T47D (cell line): ENCODE results near the genes COL20A1 and LIME1.

- RRBS = 15% methylated on average over 15 of the region's 45 CpGs
Measured at GRCh38 chr20:63178413-63178760, 37.5 kb downstream of the YTHDF1 start.

- RRBS = 64% methylated on average over 2 of the region's 22 CpGs
Measured at GRCh38 chr20:63281038-63281845, 8.6 kb downstream of the ARFGAP1 start.

DNA sequence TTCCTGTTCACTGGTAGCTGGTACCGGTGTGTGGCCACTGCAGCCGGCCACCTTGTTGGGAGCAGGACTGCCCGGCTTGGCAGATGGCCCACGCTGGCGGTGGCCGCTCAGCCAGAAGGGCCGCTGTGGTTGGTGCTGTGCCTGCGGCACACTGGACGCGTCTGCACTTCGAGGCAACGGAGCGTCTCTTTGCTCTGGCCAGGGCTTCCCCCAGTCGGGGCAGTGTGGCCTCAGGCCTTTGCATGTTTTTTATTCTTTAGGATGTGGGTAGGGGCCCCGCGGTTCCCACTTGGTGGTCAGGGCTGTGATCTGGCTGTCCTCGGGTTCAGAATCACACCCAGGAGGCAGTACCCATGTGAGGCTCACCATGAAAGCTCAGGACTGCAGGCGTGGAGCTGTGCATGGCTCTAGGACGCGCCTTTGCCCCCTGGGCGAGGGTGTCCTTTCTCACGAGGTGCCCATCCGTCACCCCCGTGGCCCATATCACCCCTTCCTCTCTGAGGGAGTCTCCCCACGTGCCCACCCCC lies 9.9 kb upstream of the COL20A1 start:
- RRBS = 97% methylated on average over 1 of the region's 25 CpGs

- RRBS = 94% methylated on average over 7 of the region's 53 CpGs
Measured at GRCh38 chr20:63288426-63289702, 4.1 kb upstream of the COL20A1 start.

DNA sequence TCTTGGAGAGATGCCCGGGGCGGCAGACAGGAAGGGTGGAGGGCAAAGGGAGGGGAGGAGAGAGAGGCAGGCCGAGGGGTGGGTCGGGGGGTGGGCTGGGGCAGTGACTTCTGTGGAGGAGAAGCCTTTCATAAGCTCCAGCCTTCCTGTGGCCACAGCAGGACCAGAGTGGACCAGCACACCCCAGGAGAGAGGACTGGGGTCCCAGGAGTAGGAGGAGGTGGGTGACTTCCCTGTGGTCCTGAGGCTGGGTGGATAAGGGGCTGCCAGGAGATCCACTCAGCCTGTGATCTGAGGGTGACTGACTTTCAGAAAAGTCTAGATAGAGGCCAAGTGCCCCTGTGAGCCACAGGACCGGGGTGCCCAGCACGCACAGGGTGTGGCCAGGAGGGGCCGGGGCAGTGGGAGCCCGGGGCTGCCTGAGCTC lies at the start of gene COL20A1:
COL20A1 (plus strand) TSS at position 131 of the 427 bp plus-strand sequence.
- RRBS = 98% methylated on average over 3 of the region's 8 CpGs

GRCh38 chr20:63360636-63361204 lies 429 bp downstream of the CHRNA4 start:
- RRBS = 49% methylated on average over 10 of the region's 50 CpGs

GRCh38 chr20:63428059-63428266 lies 44.5 kb downstream of the KCNQ2 start:
- RRBS = no CpG with 5 or more reads among the region's 14 CpGs

DNA sequence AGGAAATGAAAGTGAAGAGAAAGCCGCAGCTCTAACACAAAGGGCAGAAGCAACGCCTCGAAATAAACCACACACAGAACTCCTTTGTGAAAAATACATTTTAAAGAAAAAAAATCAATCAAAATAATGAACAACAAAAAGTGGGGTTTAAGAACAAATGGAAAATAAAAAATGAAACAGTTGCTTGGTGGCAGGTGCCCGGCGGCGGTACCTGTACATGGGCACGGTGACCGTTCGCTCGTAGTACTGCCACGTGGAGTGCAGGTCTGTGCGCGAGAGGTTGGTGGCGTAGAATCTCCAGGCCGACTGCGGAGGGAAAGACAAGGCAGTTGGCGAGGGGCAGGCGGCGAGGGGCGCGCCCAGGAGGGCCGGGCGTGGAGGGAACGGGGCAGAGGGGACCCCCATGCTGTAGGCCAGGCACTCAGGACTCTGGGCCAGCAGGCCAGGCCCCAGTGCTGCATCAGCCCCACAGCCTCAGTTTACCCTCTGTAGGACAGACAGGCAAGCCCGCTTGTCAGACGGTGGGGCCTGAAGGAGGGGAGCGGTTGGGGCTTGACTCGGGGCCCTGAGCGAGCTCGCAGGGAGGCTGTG lies 38.8 kb downstream of the KCNQ2 start:
- RRBS = no CpG with 5 or more reads among the region's 30 CpGs

DNA sequence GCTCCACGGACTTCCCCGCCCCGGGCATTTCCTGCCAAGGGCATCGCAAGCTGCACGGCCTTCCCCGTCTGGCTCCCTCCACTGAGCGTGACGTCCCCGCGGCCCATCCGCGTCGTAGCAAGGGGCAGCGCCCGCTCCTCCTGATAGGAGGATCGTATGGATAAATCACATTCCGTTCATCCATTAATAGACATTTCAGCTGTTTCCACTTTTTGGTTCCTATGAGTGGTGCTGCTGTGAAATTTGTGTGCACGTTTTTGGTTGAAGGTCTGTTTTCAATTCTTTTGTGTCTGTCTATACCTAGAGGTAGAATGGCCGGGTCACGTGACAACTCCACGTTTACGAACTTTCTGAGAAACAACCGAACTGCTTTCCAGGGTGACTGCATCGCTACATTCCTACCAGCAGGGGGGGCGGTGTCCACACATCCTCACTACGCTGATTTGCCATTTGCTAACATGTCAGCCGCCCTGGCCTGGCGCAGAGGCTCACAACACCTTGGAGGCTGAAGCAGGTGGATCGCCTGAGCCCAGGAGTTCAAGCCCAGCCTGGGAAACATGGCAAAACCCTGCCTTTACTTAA lies 37.7 kb downstream of the KCNQ2 start:
- RRBS = no CpG with 5 or more reads among the region's 29 CpGs

GRCh38 chr20:63536202-63537139 lies 705 bp downstream of the PTK6 start:
- RRBS = 2% methylated on average over 13 of the region's 42 CpGs

- RRBS = 37% methylated on average over 5 of the region's 27 CpGs
Measured at GRCh38 chr20:63552329-63553554, 1.2 kb upstream of the FNDC11 start.

GRCh38 chr20:63568933-63569747 lies 4.9 kb downstream of the HELZ2 start:
- RRBS = no CpG with 5 or more reads among the region's 46 CpGs

DNA sequence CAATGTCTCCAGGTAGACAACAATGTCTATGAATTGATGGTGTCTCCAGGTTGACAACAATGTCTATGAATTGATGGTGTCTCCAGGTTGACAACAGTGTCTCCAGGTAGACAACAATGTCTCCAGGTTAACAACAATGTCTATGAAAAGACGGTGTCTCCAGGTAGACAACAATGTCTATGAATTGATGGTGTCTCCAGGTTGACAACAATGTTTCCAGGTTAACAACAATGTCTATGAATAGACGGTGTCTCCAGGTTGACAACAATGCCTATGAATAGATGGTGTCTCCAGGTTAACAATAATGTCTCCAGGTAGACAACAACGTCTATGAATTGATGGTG lies 5.9 kb upstream of the HELZ2 start:
- RRBS = no CpG with 5 or more reads among the region's 3 CpGs

- RRBS = 53% methylated on average over 2 of the region's 17 CpGs
Measured at GRCh38 chr20:63588649-63589311, 14.7 kb upstream of the HELZ2 start.

DNA sequence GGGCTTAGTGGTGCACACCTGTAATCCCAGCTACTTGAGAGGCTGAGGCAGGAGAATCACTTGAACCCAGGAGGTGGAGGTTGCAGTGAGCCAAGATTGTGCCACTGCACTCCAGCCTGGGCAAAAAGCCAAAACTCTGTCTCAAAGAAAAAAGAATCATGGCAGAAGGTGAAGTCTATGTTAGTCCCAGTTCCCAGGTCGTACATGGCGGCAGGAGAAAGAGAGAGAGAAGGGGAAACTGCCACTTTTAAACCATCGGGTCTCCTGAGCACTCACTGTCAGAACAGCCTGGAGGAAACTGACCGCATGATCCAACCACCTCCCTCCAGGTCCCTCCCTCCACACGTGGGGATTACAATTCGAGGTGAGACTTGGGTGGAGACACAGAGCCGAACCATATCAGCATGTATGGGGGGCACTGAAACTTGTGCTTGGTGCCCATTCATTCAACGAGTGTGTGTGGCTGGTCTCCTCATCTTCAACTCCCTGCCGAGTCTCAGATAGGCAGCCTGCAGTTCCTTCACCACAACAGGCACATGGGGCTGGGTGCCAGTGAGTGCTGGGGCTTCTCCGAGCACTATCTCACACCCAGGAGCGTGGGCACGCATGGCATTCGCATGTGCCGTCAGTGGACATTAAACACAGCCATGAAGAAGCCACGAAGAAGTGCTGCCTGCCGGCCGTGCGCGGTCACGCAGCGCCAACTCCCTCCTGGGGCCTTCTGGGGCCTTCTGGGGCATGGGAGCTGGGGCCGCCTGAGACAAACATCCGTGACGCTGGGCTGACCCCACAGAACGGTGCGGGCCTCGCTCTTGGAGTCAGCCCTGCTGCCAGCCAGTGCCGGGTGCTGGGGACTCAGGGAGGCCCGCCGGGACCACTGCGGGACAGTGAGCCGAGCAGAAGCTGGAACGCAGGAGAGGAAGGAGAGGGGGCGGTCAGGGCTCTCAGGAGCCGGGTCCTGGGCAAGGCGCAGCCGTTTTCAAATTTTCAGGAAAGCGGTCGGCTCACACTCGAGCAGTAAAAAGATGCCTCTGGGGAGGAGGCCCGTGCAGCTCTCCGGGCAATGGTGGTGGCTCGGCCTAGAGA lies 775 bp upstream of the RTEL1 start:
- RRBS = 65% methylated on average over 9 of the region's 43 CpGs

DNA sequence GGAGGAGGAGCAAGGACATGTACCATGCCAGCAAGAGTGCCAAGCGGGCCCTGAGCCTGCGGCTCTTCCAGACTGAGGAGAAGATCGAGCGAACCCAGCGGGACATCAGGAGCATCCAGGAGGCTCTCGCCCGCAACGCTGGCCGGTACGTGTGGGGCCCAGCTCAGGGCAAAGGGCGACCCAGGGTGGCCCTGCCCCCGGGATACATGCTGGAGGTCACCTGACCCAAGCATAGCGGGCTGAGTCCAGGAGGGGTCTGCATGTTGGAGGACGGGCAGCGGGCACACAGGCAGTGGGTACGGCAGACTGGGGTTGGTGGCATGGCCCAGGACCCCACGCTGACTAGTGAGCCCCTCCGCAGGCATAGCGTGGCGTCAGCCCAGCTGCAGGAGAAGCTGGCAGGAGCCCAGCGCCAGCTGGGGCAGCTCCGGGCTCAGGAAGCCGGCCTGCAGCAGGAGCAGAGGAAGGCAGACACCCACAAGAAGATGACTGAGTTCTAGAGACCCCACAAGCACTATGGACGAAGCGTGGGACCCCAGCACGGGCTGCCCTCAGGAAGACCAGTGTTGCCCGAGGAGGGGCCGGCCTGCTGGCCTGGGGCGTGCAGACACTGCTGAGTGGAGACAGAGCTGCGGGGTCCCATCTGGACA lies 919 bp upstream of the LIME1 start:
- RRBS = 89% methylated on average over 4 of the region's 30 CpGs

GRCh38 chr20:63736070-63736762 lies at the start of gene LIME1:
TSS of gene LIME1 (plus strand) at chr20:63736664.
- RRBS = no CpG with 5 or more reads among the region's 23 CpGs

DNA sequence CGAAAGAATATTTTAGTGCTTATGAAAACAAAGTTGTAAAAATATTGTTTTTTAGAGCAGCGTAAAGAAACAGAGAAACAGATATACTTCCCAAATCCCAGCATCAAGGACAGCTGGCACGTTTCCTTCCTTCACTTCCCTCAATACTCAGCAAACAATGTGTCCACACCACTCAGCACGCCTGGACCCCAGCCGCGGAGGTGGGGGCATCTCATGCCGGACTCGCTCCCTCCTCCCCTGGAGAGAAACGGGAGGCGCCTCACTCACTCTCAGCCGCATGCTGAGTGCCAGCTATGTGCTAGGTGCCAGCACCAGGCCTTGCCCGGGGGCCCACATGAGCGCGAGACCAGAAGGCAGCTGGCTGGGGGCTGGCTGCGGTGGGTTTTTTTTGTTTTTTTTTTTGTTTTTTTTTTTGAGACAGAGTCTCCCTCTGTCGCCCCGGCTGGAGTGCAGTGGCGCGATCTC lies 34.8 kb downstream of the SLC2A4RG start:
- RRBS = 92% methylated on average over 6 of the region's 19 CpGs

DNA sequence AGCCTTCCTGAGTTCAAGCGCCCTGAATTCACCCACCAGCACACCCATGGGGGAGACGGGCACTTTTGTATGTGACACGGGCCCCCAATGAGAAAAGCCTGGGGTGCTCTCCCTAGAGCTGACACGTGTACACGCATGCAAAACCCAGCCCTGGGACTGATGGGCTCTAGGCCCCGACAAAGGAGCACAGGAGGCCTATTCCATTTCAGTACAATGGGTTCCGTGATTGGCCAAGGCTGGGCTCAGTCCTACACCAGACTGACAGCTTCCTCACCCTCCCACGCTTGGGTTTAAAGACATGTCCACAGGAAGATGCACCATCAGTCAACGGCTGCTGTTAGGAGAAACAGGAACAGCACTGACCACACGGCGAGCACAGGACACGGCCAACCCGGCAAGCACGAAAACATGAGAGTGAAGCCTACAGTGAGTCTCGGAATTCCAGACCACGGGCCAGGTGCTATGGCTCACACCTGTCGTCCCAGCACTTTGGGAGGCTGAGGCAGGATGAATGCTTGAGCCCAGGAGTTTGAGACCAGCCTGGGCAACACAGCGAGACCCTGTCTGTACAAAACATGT lies 8.7 kb downstream of the ZBTB46 start:
- RRBS = no CpG with 5 or more reads among the region's 18 CpGs

DNA sequence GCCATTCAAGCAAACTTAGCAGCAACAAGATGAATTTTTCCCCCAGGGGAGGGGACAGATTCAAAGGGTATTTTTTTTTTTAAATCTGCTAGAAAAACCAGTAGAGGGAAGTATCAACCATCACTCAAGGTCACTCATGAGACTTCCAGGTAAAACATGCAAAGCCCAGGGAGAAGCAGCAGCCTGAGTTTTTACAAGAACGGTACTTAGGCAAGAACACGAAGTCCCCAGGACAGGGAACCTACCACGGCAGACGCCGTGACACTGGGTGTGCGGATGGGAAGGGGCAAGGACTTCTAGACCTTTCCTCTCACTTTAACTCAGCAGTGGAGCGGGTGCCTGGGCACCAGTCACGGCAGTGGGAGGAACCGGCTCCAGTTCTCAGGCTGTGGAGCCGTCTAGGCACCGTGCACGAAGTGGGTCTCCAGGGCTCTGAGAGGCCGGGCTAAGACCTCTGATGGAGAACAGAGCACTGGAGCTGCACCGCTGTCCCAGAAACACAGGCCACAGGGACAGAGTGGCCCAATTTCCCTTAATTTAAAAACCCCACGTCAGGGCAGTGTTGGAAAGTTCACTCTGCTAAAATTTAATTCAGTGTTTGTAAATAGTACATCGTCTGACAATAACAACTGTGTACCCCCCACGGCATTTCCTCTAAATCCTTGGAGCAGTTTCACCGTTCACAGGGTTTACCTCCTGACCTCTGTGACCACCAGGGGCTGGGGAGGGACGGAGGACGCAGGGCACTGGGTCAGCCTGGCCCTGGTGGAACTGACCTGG lies 2.4 kb downstream of the ZBTB46 start:
- RRBS = 93% methylated on average over 4 of the region's 20 CpGs